ENCODE results near the genes DHX40, PTRH2 and RPS6KB1.

GRCh38 chr17:59357951-59358422 is 26.5 kb downstream of the YPEL2 start:
- PRO-cap: no peak

GRCh38 chr17:59372104-59373018 is 40.9 kb downstream of the YPEL2 start:
- PRO-cap: unidirectional peak, plus-strand start at chr17:59372579

DNA sequence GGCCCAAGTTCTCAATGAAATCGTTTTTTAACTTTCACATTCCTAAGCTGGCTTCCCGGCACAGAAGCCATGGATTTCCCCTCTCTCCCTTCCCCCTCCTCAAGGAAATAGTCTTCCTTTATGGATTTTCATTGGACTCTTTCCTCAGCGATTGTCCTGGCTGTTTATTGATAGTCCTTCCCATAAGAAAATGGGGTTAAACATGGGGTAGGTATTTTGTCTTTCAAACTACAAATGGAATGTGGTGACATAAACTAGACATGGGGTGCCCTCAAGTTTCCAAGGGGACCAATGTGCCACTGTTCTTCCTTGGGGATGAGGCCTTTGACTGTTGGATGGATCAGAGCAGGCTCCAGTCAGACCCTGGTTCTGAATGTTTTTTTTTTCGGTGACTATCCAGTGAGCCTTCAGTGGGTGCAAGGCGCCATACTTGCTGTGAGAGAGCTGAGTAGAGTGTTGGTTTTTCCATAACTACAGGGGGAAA is 67.7 kb downstream of the YPEL2 start:
- PRO-cap: no peak

- PRO-cap: no peak
Measured at GRCh38 chr17:59440510-59441735, 109.5 kb downstream of the YPEL2 start.

DNA sequence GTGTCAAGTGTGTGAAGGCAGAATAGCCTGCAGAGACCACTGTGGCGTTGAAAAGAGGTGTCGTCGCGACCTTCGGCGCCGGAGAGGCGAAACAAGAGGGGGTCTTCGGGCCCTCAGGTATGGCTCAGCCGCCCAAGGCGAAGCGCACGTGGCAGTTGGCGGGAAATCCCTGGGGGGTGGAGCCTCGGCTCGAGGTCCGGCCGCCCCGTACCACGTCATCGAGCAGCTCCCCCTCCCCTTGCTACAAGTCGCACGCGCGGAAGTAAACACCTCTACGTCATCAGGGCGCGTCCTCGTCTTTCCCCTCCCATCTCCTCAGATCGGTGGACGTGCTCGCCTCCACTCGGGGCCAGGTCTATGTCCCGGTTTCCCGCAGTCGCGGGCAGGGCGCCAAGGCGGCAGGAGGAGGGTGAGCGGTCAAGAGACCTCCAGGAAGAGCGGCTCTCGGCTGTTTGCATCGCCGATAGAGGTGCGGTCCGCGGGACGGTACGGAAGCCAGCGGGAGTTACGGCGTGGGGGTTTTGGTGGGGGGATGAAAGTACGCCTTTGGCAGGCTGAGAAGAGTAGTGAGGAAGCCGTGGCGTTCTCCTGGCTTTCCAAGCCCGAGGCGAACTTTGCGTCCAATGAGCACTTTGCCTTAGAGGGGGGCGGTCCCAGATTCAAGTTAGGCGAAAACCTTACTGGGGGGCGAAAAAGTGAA is at the start of gene DHX40:
TSS of gene DHX40 (plus strand) at position 296 of the 700 bp plus-strand sequence.
- PRO-cap: unidirectional peak, plus-strand start at position 318 of the sequence

DNA sequence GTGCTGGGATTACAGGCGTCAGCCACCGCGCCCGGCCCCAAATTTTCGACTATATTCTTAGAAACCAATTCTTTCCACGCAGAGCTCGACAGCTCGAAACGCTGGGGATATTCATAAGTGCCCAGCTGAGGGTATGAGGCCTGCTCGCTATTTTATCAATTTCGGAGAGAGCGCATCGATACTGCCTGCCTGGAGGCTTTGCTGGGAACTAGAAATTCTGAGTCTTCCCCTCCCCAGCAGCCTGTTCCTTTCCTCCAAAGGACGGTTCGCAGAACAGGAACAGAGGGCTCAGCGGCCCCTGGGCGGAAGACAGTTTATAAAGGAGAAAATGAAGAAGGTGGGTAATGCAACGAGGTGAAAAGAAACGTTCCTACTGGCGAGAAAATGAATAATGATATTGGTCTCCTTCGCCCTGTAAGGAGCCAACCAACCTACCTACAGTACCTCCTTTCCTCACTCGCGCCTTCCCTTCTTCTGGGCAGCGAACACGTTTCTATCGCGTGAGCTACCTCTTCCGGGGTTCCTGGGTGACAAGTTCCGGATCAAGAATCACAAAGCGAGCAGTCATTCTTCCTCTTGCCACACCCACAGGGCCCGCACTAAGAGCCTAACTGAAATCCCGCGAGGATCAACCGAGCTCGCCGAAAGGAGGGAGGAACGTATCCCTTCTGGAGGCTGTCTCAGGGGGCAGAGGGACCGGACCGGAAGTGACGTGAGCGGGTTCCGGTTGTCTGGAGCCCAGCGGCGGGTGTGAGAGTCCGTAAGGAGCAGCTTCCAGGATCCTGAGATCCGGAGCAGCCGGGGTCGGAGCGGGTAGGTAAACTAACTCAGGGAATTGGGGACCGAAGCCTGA is at the start of gene PTRH2:
TSS of gene PTRH2 (minus strand) at position 495 of the 853 bp plus-strand sequence.
- PRO-cap: bidirectional peak, plus-strand start at position 730 of the sequence, minus-strand start at position 476 of the sequence

DNA sequence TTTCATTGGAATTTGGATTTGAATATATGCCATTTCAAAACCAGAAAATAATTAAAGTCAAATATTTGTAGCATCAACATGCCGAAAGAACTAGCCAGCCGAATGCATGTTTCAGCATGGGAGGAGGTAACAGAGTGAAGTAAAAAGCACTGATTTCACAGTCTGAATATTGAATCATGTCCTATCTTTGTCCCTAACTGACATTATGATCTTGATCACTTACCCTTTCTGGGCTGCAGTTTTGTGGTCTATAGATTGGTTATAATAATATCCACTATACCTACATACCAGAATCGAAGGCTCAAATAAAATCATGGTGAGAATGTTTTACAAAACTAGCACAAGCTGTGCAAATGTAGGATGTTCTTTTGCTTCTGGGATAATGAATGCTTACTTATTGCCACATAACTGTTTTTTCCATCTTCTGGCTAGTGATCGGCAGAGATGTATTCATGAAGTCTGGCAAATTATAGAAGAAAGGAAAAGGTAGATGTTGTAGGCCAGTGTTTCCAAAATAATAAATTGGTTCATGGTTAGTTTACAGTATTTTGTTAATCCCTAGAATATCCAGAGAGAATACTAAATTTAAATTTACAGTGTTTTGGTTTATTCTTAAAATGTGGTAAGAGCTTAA is 84.7 kb downstream of the TUBD1 start:
- PRO-cap: no peak

DNA sequence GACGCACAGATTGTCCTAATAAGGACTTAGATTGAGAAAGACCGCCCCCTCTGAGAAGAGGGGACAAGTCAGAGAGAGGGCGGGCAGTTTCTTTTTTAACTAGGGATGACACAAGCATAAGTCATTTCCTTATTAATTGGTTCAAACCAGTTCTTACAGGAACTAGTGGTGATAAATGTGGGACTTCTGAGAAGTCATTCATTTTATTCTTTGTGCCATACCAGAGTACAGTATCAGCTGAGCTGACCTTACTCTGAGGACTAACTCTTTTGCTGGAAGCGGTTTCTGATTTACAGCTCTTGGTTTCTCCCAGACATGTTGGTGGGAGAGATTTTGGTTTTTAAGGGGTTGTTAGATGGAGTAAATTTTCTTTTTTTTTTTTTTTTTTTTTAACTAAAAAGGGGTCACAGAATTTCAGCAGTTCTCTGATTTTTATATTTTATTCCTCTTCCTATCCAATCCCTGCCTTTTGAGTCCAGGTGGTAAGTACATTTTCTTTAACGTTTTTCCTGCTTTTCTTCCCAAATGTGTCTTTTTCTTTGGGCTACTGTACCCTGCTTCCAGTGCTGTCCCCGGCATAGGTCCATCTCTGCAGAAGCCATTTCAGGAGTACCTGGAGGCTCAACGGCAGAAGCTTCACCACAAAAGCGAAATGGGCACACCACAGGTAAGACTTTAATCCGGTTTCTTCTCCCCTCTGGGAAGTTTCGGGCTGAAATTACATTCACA is 54.8 kb downstream of the TUBD1 start:
- PRO-cap: bidirectional peak, plus-strand start at position 201 of the sequence, minus-strand start outside the sequence

- PRO-cap: bidirectional peak, plus-strand start at chr17:59893132, minus-strand start at chr17:59892720; unidirectional peak, plus-strand start at chr17:59893335
Measured at GRCh38 chr17:59893046-59894073, at the start of gene RPS6KB1. Gene RPS6KB1, plus strand, starts transcription at chr17:59893121.

DNA sequence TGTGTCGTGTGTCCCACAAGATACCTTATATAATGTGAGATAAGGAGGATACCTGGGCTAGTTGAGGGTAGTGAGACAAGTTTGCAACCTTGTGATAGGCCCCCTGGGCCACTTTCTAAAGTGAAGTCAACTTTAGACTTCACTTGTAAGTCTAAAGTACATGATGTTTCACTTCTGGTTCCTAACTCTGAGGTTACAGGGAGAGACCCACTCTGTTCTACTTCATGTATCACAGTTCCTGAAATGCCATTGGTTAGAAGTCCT is 10.7 kb upstream of the HEATR6 start:
- PRO-cap: no peak

DNA sequence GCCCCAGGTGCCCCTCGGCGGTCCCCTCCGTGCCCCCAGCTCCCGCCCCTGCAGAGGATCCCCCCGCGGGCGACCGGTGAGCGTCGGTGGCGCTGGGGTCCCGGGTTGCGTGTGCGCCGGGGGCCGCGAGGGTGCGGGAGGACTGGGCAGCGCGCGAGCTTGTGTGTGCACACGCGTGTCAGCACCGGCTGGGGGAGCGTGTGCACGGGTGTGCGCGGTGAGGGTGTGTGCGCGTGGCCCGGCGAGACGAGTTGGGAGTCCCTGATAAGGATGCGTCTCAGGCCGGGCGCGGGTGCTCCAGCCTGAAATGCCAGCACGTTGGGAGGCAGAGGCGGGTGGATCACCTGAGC is 313 bp downstream of the CA4 start:
- PRO-cap: no peak

DNA sequence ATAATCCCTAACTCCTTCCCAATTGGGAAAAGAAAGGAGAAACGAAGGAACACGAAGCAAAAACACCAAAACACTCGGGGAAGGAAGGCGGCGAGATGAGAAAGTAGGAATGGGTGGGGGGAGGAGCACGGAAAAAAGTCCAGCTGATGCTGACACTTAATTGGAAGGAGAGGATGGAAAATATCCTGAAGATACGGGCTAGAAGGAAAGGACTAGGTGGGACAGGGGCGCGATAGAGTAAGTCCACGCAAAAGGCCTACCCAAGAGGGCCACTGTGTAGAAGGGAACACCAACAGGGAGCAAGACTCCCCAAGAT is 811 bp downstream of the APPBP2 start:
- PRO-cap: no peak

DNA sequence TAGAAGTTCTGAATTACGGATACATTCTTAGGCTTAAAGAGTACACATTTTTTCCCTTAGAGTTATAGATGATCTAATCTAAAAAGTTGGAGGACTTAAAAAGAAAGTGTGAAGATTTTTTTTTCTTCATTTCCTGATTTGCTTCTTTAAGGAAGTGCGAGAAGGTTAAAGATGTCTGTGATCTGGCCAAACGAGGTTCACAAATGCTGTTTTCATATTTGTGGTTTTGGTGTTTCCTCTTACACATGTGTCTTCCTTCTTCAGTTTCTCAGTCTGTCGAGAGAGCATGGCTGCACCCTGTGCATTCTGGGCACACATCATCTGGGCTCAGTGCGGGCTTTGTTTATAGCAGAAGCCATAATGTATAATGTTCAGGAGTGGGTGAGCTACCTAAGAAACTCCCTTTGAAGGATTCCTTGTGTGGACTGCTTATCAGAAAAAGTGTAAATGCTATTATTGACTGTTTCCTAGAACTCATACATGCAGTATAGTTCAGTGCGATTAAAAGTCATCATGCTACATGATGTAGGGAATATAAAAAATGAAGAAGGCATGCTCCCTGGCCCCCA is 260.4 kb upstream of the TBX2 start:
- PRO-cap: no peak

DNA sequence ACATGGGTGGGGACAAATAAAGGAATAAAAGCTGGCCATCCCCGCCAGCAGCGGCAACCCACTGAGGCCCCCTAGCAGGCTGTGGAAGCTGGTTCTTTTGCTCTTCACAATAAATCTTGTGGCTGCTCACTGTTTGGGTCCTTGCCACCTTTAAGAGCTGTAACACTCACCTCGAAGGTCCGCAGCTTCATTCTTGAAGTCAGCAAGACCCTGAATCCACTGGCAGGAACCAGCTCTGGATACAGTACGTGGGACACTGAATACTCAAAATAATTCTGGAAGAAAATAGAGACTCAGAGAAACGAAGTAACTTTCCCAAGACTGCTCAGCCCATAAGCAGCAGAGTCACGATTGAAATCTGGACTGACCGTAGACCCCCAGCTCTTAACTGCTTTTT is 162.2 kb upstream of the TBX2 start:
- PRO-cap: no peak

- PRO-cap: no peak
Measured at GRCh38 chr17:61345020-61345381, 54.6 kb upstream of the TBX2 start.

DNA sequence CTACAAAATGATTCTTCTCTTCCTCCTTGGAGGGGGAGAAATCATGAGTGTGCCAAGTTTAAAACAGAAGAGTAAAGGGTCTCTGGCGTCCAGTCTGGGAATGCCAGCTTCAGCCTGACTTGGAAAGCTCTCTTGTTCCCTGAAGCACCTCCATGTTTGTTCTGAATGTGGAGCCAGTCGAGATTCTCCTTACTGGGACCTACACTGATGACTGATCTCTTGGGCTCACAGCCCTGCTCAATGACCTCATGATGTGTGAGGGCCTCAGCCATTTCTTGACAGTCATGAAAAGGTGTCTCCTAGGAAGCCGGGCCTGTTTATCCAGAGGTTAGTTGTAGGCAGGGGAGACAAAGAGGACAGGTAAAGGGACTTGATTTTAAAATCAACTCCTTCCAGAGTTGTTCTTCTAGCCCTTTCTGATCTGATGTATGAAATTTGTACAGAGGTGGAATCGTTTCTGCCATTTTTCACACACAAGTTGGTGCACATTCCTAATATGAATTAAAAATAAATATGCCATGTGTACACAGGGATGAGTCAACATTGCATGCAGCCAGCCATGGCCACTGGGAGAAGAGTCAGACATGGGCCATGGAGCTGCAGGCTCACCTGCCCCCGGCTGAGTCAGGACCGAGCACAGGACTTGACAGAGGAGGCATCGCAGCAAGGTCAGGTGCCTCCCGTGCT is 43.2 kb upstream of the TBX2 start:
- PRO-cap: no peak

GRCh38 chr17:61377214-61377928 is 22.3 kb upstream of the TBX2 start:
- PRO-cap: no peak

GRCh38 chr17:61397411-61397863 is 2.2 kb upstream of the TBX2 start:
- PRO-cap: bidirectional peak, plus-strand start at chr17:61397648, minus-strand start at chr17:61397551

- PRO-cap: bidirectional peak, plus-strand start at chr17:61410678, minus-strand start at chr17:61410564
Measured at GRCh38 chr17:61410083-61410862, 10.6 kb downstream of the TBX2 start.

- PRO-cap: unidirectional peak, minus-strand start at chr17:61414344
Measured at GRCh38 chr17:61414102-61414819, 14.6 kb downstream of the TBX2 start.

All from sternocleidomastoid (tissue), 1 donor.